SK-N-DZ (cell line): ENCODE measurements around the gene NEDD1.

GRCh38 chr12:94874742-94875366, 128.6 kb downstream of the NDUFA12 start:
RAMPAGE:
- cytosol, long total RNA, result no peak
- nucleus, long total RNA, result no peak

DNA sequence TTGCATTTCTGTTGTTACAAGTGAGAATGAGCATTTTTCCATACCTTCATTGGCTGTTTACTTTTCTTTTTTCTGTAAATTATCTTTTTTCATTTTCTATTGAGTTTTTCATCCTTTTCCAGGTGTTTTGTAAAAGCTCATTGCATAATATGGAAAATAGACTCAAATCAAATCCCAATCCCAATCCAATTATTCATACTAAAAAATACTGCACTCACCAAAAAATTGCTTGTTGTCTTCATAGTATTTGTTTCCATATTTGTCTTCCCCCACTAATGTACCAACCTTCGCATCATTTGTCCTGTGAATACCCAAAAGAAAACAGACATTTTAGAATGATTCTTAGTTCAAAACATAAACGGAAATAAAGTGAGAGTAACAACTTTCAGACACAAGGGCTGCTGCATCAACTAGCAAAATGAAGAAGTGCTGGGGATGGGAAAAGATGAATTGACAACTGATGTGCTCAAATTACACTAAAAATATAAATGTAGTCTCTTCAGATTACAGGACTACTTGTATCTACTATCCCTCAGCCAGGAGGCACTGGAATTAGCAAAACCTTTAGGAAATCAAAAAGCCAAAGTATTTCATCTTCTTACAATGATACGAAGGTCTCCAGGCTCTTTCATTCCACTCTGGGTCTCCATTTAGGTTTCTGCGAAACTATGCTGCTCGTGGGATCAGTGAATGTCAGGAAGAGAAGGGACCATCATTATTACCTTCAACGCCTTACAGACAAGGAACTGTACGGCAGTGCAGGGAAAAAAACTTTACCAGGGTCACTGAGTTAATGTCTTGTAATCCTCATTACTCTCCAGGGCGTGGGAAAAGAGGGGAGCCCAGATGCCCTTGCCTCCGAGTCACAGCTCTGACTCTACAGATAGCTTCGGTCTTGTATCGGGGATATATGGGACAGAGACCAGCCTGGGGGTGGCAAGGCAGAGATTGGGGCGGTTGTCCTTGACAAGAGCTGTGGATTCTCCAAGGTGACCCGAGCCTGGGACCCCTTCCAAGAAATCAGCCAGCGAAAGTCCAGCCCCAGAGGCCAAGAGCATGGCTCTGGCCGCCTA, 640 bp downstream of the NDUFA12 start:
RAMPAGE:
- cytosol, long total RNA, result no peak
- nucleus, long total RNA, result no peak

RAMPAGE:
- cytosol, long total RNA, result no peak
- nucleus, long total RNA, result no peak
These were observed 7.9 kb downstream of the FGD6 start for GRCh38 chr12:95209101-95210060.

GRCh38 chr12:95385365-95385717, 88.6 kb upstream of the METAP2 start:
RAMPAGE:
- cytosol, long total RNA, result no peak
- nucleus, long total RNA, result no peak

GRCh38 chr12:95475914-95476398, 2.0 kb downstream of the METAP2 start:
RAMPAGE:
- cytosol, long total RNA, result no peak
- nucleus, long total RNA, result no peak

GRCh38 chr12:95547410-95548073, 3.7 kb downstream of the USP44 start:
RAMPAGE:
- cytosol, long total RNA, result no peak
- nucleus, long total RNA, result no peak

DNA sequence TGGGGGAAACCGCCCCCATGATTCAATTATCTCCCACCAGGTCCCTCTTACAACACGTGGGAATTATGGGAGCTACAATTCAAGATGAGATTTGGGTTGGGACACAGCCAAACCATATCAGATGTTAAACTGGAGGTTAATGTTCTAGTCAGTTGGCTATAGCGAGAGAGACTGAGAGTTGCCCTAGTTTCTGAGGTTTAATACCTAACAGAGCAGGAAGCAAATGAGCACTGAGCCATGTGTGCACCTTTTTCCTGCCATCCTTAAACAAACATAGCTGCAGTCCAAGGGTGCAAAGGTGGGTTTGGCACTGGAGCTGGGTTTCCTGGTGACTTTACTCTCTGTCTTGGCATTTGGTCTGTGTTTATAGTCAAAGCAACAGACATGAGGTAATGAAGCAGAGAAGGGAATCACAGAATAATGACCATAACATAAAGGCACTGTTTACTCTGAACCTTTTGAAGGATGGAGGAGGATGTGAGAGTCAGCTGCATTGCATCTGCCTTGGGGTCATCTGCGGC, 83.6 kb upstream of the USP44 start:
RAMPAGE:
- cytosol, long total RNA, result no peak
- nucleus, long total RNA, result no peak

DNA sequence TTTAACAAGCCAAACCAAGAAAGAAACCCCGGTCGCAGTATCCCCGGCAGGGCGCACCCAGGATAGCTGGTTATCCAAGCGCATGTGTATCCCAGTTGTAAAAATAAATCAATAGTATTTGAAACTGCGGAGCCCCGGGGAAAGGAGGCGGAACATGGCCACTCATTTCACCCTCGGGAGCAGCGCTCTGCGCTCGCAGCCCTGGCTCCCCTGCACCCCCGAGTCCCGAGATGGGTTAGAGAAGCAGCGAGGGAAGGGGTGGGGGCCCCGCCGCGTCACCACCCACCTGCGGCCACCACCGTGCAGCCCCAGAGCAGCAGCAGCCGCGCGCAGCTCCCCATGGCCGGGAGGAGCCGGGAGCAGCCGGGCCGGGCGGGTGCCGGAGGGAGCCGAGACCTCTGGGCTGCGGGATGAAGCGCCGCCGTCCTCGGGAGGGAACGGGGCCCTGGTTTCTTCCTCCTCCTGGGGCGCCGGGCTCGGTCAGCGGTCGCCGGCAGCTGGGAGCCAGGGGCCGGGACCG, 535 bp downstream of the NTN4 start:
RAMPAGE:
- cytosol, long total RNA, result no peak
- nucleus, long total RNA, result no peak

DNA sequence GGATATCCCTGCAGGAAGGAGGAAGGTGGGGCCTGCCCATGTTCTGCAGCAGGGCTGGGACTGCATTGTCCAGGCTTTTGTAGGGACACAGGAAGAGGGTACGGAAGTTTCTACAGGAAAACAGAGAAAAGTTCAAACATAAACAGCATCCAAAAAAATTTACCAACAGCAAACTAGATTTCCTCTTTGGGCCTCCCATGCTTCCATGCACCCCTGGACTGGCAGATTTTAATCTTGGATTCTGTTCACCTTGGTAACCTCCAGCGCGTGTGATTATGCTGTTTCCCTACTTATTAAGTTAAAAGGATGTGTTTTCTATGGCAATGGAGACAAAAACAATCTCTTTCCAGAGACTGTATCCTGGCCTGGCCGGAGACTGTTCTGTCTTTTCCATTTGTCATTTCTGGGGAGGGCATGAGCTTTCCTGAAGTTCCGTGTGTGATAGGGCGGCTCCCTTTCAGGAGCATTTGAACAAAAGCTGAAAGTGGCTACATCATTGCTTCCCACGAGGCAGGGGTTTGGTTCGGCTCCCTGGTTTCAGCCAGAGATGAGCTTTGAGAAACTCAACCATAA, 28.8 kb upstream of the ELK3 start:
RAMPAGE:
- cytosol, long total RNA, result no peak
- nucleus, long total RNA, result no peak

DNA sequence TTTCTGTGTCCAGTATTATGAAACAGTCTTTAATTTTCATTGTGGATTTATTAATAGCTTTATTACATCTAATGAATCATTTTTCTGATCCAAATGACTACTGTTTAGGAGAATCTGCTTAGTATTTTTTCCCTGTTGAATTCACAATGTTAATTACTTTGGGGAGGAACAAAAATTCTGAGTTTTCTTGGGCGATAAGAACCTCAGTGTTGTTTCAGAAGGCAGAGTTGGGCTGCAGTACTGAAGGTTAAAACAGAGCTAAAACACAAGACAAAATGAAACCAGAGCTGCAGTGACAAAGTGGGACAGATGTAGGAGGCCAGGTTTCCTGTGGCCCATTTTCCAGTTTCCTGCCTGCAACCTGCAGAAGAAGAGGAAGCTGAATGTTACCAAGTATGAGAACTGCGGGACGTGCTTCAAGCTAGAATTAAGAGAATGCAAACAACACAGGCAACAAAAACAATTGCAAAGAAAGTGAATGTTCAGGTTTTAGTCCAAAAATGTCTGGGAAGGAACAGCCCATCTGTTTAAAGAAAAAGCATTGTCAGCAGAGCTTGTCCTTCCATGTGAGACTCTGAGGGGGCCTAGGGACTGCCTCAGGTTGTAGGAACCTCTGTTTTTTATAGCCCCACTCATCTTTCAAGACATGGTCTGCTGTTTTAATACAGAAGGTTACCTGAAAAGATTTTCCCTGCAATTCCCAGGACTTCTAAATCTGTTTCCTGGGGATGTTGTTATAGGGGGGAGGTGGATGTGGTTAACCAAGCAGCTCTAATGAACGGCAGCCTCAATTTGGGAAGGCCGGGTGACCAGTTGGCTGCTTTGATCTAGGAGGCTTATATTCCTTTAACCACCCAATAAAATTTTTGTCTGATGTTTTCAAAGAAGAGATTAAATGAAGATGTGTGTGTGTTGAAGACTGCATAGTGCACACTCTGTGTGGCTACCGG, 17.9 kb downstream of the ELK3 start:
RAMPAGE:
- cytosol, long total RNA, result no peak
- nucleus, long total RNA, result no peak

RAMPAGE:
- cytosol, long total RNA, result no peak
- nucleus, long total RNA, result no peak
These were observed 43.5 kb downstream of the ELK3 start for GRCh38 chr12:96237503-96238254.

GRCh38 chr12:96248456-96248855, 54.3 kb downstream of the ELK3 start:
RAMPAGE:
- cytosol, long total RNA, result no peak
- nucleus, long total RNA, result no peak

DNA sequence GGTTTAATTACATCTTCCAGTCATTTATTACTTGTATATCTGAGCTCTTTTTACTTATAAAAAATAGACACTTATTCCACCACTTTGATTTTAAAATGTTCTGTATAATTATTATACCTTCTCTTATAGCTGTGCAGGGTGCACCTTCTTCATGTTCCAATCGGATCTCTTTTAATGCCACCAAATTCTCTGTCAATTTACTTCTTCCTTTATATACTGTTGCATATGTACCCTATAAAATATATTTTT, 101.6 kb downstream of the CDK17 start:
RAMPAGE:
- cytosol, long total RNA, result no peak
- nucleus, long total RNA, result no peak

RAMPAGE:
- cytosol, long total RNA, result no peak
- nucleus, long total RNA, result no peak
These were observed 87.0 kb downstream of the CDK17 start for GRCh38 chr12:96313137-96313689.

DNA sequence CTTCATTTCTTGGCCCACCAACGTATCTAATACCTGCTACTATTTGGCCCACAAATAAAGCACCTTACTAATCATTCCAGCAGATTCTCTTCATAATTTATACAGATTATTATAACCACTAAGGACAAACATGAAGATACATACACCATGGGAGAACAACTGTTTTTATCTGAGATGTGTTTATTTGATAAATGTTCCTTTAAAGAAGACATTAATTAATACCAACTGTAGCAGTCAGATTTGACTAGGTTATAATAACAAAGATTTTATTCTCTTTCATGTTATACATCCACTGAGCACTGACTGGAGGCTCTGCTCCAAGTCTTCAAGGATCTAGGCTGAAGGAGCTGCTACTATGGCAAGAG, 41.2 kb downstream of the CDK17 start:
RAMPAGE:
- cytosol, long total RNA, result no peak
- nucleus, long total RNA, result no peak

GRCh38 chr12:96398777-96398851, 1.6 kb downstream of the CDK17 start:
RAMPAGE:
- cytosol, long total RNA, result no peak
- nucleus, long total RNA, result no peak

RAMPAGE:
- cytosol, long total RNA, result start-site peak on the plus strand at chr12:96907238-96907287, 972 and 597 reads in 2 replicates
- nucleus, long total RNA, result start-site peak on the plus strand at chr12:96907256-96907285, 353 and 157 reads in 2 replicates
These were observed at the start of gene NEDD1 for GRCh38 chr12:96906401-96907657. Gene NEDD1 (plus strand): TSS chr12:96907257.

RAMPAGE:
- cytosol, long total RNA, result no peak
- nucleus, long total RNA, result no peak
These were observed 144.9 kb upstream of the TMPO start for GRCh38 chr12:98370444-98370864.

DNA sequence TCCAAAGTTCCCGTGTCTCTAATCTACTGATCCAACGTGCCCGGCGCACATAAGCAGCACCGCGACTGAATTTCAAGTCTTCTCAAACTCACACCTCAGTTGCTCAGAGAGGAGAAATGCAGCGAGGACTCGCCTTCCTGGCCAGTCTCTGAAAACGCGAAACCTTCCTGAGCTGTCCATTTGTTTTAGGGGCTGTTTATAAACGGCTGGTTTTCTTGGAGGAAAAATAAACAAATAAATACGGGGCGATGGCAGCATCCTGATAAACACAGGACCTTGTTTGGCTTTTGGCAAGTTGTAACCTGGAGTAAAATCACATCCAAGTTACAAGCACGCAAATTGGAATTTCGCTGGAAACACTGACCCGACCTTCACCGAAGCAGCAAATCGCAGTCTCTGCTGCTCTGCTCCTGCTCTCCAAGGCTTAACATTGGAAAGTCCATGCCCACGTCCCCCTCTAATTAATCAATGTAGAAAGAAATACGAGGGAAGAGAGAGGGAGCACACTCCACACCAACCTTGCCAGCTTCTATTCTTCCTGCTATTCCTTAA, 248.6 kb downstream of the APAF1 start:
RAMPAGE:
- cytosol, long total RNA, result no peak
- nucleus, long total RNA, result no peak

RAMPAGE:
- cytosol, long total RNA, result no peak
- nucleus, long total RNA, result no peak
These were observed 49.0 kb upstream of the GARIN6 start for GRCh38 chr12:99598567-99598860.